PFSK-1 (cell line): ENCODE measurements around a stretch of chr4.

DNA sequence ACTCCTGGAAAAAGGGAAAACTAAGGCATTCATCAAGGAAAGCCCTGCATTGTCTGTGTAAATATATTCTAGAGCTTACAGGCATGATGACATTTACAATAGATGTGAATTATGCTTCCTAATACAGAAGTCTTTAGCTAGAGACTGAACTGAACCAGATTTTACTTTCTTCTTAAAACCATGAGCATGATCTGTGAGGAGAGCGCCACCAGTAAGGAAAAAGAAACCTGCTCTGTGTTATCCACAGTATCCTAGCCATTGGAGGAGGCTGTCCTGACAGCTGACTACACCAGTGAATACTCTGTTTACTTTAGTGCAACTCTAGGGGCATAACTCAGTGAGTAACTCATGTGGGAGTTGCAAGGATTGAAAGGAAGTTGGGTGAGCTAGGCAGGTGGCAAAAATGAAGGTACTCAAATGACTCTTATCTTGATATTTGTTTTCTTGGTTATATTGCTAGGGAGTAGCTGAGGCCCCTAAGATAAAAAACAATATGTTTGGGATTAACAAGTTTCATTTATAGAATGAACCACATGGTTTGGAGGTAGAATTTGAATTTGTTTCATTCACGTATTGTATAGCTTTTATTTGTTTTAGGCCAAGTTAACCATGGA is 2.3 kb downstream of the BMP3 start:
- RRBS: no CpG with 5 or more reads among the region's 2 CpGs

DNA sequence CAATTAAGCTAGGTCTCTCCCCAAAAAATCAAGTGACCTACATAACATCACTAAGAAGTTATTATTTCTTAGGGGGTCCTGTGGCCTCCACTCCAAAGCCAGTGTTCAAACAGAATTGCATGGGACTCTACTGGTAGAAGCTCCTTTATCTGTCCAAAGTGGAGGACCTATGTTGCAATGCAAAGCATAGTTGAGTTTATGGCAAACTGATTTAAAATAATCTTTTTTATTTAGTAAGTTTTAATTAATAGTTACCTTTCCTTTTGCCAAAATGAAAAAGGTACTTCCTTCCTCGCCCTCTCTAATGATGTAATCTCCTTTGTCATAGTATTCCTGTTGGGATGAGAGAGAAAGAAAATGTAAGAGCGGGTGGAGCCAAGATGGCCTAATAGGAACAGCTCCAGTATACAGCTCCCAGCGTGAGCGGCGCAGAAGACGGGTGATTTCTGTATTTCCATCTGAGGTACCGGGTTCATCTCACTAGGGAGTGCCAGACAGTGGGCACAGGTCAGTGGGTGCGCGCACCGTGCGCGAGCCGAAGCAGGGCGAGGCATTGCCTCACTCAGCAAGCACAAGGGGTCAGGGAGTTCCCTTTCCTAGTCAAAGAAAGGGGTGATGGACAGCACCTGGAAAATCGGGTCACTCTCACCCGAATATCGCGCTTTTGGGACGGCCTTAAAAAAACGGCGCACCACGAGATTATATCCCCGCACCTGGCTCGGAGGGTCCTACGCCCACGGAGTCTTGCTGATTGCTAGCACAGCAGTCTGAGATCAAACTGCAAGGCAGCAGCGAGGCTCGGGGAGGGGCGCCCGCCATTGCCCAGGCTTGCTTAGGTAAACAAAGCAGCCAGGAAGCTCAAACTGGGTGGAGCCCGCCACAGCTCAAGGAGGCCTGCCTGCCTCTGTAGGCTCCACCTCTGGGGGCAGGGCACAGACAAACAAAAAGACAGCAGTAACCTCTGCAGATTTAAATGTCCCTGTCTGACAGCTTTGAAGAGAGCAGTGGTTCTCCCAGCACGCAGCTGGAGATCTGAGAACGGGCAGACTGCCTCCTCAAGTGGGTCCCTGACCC is 61.3 kb downstream of the PRKG2 start:
- RRBS: no CpG with 5 or more reads among the region's 33 CpGs

GRCh38 chr4:81215497-81216013 is 533 bp upstream of the PRKG2 start:
- RRBS: no CpG with 5 or more reads among the region's 17 CpGs

- RRBS: no CpG with 5 or more reads among the region's 1 CpG
Observed at GRCh38 chr4:81494040-81494584, 22.4 kb upstream of the RASGEF1B start.

DNA sequence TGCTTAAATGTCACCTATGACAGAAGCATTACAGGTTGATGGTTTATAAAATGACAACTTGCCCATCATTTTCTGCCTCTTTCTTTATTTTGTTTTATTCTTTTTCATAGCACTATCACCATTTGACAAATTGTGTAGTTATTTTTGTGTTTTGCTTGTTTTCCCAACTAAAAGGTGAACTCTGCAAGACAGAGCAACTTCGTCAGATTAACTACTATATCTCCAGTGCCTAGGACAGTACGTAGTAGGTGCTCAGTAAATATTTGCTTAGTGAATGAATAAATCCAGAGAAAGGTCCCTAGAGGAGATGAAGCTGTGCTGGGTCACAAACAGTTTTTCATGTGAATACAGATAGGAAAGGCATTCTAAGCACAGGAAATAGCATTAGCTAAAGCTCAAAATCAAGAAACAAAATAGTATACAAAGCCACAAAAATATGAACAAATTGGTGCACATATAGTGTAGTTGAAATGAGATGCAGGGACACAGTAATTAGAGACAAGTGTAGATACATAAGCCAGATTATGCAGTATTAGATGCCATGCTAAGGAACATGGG is 154.3 kb upstream of the RASGEF1B start:
- RRBS: no CpG with 5 or more reads among the region's 2 CpGs

- RRBS: no CpG with 5 or more reads among the region's 2 CpGs
Observed at GRCh38 chr4:81680853-81681346, 209.2 kb upstream of the RASGEF1B start.

- RRBS: no CpG with 5 or more reads among the region's 6 CpGs
Observed at GRCh38 chr4:82361900-82362701, 11.7 kb downstream of the HNRNPD start.

GRCh38 chr4:82380257-82380852 is 6.6 kb upstream of the HNRNPD start:
- RRBS: no CpG with 5 or more reads among the region's 14 CpGs

DNA sequence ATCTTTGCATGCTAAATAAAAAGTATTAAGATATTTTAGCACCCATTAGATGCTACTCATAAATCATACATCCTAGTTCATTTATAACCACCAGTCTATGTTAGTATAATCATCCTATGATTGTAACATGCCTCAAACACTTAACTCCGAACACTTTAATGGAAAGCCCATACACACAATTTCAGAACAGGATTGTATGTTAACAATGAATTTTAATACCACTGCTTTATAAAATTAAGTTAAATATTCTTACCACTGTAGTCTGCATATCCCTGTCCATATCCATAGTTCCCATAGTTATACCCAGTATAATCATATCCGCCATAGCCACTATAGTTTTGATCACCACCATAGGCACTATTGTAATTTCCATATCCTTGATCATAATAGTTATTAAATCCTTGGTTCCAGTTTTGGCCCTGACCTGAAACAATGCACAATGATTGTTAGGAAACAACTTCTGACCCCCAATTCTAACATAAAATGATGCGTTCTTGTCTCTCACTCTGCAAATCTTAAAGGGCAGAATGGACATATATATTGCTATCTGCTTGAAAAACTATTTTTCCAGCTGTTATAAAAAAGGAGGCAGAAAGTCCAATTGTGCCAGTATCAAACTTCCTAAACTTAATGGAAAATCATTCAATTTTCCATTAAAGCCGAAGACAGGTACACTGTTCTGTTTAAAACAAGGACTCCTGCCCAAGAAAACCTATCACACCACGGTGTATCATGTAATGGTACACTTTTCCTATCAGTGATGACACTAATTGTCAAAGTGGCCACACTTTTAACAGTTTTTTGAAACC is 3.8 kb downstream of the HNRNPDL start:
- RRBS: no CpG with 5 or more reads among the region's 5 CpGs

- RRBS: no CpG with 5 or more reads among the region's 11 CpGs
Observed at GRCh38 chr4:82427071-82427837, 3.0 kb downstream of the HNRNPDL start.

- RRBS: no CpG with 5 or more reads among the region's 5 CpGs
Observed at GRCh38 chr4:82898948-82899275, 1.6 kb upstream of the THAP9 start.

DNA sequence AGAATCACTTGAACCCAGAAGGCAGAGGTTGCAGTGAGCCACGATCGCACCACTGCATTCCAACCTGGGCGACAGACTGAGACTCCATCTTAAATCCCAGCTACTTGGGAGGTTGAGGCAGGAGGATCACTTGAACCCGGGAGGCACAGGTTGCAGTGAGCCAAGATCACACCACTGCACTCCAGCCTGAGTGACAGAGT is 36.1 kb downstream of the LIN54 start:
- RRBS: no CpG with 5 or more reads among the region's 4 CpGs

DNA sequence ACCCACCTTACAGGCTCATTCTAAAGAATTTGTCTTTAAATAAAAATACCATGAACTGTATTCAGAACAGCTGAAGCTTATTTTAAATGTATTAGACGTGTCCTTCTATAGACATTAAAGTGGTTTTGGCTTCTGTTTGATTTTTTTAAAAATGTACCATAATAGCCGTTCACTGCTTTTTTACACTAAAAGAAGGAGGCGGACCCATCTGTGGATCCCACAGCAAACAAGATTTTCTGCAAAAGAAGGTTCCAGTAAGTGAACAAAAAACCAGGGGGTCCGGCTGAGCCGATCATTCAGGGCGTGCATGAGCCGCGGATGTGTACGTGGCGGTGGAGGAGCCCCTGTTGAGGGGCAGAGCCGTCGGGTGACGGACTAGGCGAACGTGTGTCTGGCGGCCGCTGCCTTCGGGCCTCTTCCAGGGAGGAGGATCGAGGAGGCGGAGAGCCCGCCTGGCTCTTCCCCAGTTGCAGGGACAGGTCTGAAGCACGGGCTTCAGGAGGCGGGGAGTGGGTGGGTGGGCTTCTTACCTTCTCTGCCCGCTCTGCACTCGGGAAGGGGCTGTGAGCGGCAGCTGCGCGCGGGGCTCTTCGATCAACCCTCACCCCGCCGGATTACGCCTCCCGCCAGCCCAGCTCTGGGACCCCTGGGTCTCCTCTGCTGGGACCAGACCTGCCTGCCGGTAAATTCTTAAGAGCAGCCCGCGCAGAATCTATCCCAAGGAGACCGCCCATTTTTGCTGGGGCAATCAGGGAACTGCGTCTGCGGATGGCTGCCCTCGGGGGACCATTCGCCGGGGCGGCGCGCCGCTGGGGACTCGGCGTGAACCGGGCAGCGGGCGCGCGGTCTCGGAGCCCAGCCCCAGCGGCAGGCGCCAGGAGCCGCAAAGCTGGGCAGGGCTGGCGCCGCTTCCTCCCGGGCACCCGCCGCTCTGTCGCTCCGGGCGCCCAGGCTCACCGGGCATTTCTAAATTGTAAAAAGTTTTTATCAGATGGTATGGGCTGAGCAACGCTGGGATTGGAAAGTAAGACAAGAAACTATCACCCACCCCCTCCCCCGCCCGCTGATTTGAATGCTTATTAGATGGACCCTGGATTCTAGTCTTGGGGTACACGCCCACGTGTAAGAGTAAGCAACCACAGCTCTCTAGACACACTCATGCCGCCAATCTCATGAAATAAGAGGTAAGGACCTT is 4.9 kb downstream of the PLAC8 start:
- RRBS: 80% methylated on average over 20 of the region's 73 CpGs

DNA sequence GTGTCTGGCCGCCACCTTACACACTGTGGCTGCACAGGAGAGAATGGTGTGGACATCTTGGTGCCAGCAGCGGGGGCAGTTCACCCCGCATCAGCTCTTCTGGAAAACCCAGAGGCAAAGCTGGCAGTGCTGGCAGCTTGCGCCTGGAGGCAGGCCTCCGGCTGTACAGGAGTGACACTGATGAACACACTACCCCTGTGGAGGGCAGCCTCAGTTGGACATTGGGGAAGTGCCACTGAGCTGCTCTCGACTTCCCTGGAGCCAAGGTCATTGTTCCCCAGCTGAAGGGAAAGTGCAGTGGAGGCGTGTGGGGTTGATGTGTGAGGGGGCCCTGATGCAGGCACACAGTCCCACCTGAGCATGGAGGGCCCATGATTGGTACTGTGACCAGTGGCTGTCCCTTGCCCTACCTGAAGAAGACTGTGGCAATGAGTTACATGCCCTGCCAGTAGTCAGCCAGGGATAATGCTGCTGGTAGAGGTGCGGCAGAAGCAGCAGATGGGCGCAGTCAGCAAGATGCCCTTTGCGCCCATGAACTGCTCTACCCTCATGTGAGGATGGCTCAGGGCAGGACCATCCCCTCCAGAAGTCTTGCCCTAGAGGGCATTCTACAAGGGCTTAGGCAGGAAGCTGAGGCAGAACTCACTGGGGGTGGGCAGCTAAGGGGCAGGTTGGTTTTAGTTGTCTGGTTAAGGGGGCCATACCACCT is 36.8 kb downstream of the COQ2 start:
- RRBS: no CpG with 5 or more reads among the region's 10 CpGs

DNA sequence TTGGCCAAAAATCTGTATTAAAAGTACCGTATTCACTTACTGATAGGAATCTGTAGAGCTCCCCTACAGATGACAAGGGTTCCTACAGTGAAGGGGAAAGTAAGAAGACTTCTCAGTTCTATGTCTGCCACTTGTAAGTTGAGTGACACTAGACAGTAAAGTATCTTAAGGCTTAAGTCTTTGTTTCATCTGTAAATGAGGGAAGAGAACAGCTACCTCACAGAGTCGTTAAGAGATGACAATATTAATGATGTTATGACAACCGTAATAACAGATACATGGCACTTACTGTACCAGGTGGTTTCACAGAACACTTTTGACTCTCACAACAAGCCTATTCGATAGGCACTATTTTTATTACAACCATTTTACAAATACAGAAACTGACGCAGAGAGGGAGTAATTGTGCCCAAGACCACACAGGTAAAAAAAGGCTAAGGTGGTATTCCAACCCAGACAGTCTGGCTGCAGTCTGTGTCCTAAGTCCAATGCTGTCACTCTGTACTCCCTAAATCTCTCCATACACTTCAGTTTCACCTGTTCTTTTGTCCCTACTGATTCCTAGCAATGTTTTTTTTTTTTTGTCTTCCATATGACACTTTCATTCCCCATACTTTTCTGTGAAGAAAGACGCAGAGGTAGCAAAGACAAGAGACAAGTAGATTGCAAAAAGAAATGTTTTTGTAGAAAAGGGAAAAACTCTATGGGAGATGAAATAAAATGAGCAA is 3.0 kb downstream of the COQ2 start:
- RRBS: no CpG with 5 or more reads among the region's 6 CpGs

- RRBS: no CpG with 5 or more reads among the region's 3 CpGs
Observed at GRCh38 chr4:83504402-83504757, 19.5 kb upstream of the ABRAXAS1 start.

DNA sequence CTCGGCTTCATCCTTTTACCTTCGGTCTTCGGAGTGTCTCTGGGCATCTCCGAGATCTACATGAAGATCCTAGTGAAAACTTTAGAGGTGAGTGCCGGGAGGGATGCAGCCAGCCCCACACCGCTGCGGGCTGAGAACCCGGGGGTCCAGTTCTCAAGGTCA is 650 bp downstream of the GPAT3 start:
- RRBS: 3% methylated on average over 4 of the region's 8 CpGs

DNA sequence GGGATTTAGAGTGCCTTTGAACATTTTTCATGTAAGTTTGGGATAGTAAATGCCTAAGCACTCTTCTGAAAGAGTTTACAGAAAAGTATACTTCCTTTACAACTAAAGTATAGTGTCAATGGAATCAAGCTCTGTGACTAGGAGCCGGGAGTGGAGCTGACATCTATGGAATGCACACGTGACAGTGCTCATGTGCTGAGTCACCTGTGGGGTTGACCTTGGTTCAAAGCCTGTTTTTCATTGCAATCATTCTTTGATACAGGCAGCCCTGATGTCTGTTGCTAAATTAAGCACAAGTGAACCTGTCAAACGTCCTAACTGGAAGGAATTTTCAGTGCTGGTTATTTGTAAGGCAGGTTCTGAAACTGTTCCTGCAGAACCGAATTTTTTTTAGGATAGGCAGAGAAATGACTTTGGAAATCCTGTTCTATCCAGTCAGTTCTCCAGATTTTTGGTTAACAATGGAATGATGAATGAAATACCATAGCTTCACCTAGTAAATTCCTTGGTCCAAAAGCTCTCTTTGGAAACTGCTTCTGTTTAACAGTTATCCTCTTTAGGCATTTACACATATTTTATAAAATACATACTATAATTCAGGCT is 82.6 kb downstream of the GPAT3 start:
- RRBS: no CpG with 5 or more reads among the region's 4 CpGs

DNA sequence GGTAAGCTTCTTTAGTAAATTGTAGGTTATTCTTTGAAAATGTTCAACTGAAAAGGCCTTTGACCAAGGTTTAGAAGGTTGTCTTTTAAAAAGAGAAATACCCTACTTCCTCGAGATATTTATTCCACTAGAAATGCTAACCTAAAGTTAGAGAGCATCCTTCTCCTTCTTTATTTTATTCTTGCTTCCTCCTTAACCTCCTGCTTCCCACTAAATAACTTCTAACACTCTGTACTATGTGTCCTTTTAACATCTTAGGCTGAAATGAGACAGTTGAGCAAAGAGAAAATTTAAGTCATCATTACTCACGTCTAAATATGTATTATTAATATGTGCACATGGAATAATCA is 267.1 kb downstream of the NKX6-1 start:
- RRBS: no CpG with 5 or more reads among the region's 2 CpGs

GRCh38 chr4:84870255-84870832 is 96.1 kb downstream of the WDFY3 start:
- RRBS: no CpG with 5 or more reads among the region's 2 CpGs